ENCODE measurements around a stretch of chr2.

GRCh38 chr2:46188353-46188702 lies 108.9 kb upstream of the EPAS1 start:
- PRO-cap, 2 experiments, result no peak in any of the 2 experiments

GRCh38 chr2:46273208-46273520 lies 24.0 kb upstream of the EPAS1 start:
- PRO-cap, 2 experiments, result no peak in any of the 2 experiments

DNA sequence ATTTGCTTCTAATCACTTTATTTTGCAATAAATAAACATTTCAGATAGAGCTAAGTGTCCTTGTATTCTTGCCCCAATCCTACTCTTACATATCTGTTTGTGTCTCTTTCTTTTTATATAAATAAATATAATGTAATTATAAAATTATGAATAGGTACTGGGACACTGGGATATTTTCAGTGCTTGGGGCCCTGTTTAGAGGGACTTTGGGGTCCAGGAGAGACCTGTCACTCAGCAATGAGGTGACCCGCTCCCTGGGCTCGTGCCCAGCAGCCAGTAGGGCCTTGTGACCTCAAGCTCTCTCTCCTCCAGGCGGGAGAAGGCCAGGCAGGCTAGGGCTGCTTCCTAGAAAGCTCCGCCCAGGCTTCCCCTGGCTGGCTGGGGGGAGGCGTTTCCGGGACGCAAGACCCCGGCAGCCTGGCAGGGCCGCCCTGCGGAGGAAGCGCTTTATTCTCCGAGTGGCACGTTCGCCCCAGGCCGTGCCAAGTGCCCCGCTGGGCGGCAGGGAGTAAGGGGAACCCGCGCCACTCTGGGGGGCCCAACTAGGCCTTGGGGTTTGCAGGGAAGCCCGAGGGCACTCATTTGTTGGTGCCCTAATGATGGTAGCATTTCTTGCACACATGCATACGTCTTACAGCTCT lies 21.3 kb upstream of the EPAS1 start:
- PRO-cap, 2 experiments, result no peak in any of the 2 experiments

- PRO-cap, 2 experiments, result no peak in any of the 2 experiments
Observed at GRCh38 chr2:46319068-46319406, 21.8 kb downstream of the EPAS1 start.

DNA sequence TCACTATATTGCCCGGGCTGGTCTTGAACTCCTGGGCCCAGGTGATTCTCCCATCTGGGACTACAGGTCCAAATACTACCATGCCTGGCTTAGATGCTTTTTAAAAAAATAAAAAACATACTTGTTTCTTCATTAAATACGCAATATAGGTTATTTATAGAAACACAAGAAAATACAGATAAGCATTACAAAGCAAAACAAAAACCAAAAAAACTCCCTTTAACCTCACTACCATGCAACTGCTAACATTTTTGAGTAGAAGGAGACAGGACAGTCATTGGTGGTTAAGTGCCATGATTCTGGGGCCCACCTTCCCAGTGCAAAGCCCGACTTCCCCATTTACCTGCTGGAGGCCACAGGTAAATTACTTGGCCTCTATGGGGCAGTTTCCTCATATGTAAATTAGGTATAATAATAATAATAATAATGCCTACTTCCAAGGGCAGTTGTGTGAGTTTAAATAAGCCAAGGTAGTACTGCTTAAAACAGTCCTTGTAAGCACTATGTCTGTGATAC lies 48.0 kb downstream of the EPAS1 start:
- PRO-cap, 2 experiments, result no peak in any of the 2 experiments

GRCh38 chr2:46366586-46366943 lies 69.4 kb downstream of the EPAS1 start:
- PRO-cap, 2 experiments, result no peak in any of the 2 experiments

DNA sequence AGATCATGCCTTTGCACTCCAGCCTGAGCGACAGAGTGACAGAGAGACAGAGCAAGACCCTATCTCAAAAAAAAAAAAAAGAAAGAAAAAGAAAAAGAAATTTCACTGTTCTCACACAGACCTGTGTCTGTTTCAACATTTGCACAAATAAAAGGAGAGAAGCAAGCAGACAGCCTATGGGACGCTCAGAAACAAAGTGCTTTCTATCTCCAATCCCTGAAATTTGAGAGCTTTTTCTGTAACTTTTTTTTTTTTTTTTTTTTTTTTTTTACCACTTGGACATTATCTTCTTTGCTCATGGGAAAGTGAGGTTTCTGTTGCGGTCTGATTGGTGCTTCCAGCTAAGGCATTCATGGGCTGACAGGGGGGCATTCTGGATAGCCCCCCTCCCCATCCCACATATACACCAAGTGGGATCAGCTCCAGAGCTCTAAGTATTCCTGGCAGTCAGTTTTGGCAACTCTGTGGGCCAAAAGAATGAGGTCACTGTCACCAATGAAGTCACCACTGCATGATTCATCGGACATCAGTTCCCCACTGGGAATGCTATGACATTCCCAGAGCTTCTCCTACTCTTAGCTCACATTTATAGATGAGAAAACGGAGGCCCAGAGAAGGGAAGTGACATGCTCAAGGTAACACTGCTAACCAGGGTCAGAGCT lies 1.8 kb upstream of the RHOQ start:
- PRO-cap, 2 experiments, result no peak in any of the 2 experiments

- PRO-cap, 2 experiments, result no peak in any of the 2 experiments
Observed at GRCh38 chr2:46559684-46560320, 17.4 kb upstream of the ATP6V1E2 start.

GRCh38 chr2:46563063-46563788 lies 20.8 kb upstream of the ATP6V1E2 start:
- PRO-cap, 2 experiments, result no peak in any of the 2 experiments

DNA sequence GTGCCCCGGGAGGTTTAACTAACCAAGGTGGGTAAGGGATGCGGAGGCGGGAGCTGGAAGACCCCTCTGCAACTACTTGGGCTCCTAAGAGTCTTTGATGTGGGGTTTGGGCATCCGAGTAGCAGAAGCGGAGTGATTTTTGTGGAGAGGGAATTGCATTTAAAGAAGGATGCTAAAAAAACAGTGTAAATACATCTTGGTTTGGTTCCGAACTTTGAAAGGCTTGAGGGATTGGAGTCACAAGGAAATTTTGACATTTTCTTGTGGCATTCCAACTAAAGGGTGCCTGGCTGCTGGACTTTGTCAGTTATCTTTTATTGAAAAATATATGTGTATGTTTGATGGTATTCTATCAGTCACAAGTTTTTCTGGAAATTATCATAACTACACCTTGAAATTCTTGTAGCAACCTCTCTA lies 902 bp downstream of the SOCS5 start:
- PRO-cap, 2 experiments, result no peak in any of the 2 experiments

- PRO-cap, 2 experiments, result no peak in any of the 2 experiments
Observed at GRCh38 chr2:46707042-46707735, 8.1 kb downstream of the SOCS5 start.

DNA sequence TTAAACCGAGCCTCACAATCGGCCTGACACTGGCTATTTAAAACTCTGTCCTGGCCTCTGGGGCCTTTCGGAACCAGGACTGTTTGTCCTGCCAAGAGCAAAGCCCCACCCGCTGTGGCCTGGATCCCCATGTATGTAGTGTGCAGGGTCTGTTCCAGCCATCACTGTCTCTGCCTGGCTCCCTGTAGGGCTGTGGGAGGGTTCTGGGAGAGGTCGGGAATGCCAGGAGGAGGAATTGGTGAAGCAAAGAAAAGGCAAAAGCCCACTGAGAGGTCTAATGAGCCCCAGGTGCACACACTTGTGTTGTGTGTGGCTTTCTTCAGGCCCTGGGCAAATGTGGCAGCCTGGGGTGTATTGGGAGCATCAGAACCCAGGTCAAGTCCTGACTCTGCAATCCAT lies 97.3 kb downstream of the MCFD2 start:
- PRO-cap, 2 experiments, result no peak in any of the 2 experiments

- PRO-cap, 2 experiments, result no peak in any of the 2 experiments
Observed at GRCh38 chr2:46917208-46917946, 1.8 kb upstream of the MCFD2 start.

- PRO-cap, 2 experiments, result no peak in any of the 2 experiments
Observed at GRCh38 chr2:46939368-46940067, 1.5 kb upstream of the TTC7A start.

DNA sequence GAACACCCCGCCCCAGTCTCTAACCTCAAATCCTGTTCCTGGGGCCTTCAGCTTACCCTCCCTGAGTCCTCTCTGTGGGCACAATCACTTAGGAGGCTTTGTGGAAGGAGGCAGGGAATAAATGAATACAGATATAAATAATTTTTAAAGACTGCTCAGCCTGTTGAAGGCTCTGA lies 1.2 kb downstream of the TTC7A start:
- PRO-cap, 2 experiments, result peak in 2 of 2 experiments; most common plus-strand start position 81 of the sequence (in 2)

DNA sequence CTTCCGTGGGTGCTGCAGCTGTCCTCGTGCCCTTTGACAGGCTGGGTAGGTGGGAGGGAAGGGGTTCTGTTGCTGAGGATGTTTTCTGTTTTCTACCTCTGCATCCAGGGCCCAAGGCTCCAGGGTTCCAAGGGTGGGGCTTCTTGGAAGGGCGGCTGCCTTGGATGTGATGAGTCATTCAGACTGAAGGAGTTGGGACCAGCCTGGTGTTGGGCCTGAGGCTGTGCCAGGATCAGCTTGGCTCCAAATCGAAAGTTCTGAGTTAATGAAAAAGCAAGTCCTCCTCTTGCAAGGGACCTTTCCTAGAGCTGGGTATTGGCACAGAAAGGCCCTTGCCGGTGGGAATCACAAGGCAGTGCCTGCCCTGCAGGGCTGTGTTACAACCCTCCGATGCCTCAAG lies 26.9 kb downstream of the TTC7A start:
- PRO-cap, 2 experiments, result no peak in any of the 2 experiments

- PRO-cap, 2 experiments, result no peak in any of the 2 experiments
Observed at GRCh38 chr2:46994920-46995644, 54.1 kb downstream of the TTC7A start.

- PRO-cap, 2 experiments, result no peak in any of the 2 experiments
Observed at GRCh38 chr2:47033314-47033945, 92.4 kb downstream of the TTC7A start.

DNA sequence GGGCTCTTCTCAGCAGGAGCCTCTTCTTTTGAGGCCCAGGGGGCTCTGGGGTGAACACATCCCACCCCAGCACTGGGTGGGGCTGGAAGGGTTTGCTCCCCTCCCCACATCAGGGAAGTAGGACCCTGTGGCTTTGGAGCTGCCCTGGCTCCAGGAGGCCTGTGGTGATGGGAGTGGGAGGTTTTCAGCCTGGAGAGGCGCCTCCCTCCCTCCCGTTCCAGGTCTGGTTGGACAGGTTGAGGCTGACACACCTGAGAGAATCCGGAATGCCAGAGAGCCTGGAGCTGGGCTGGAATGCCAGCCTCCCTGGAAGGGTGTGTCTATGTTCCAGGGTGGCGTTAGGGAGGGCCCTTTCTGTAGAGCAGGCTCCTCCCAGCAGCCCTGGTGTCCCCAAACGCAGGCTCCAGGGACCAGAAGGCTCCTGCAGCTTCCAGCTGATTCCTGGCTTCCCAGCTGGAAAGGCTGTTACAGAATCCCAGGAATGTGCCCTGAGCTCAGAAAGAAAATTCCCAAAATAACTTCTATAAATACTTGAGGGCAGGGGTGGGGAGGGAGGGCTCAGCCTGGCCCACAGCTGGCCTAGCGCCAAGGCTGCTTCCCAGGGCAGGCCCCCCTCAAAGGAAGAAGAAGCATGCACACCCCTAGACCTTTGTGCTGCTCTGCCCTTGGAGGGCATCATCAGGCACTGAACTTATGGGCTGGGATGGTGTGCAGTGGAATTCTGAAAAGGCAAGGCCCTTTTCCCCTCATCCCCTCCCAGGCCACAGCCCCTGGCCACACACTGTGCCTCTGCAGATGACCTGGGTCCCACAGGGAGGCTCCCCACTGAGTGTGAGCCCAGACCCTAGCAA lies 85.4 kb downstream of the STPG4 start:
- PRO-cap, 2 experiments, result no peak in any of the 2 experiments

DNA sequence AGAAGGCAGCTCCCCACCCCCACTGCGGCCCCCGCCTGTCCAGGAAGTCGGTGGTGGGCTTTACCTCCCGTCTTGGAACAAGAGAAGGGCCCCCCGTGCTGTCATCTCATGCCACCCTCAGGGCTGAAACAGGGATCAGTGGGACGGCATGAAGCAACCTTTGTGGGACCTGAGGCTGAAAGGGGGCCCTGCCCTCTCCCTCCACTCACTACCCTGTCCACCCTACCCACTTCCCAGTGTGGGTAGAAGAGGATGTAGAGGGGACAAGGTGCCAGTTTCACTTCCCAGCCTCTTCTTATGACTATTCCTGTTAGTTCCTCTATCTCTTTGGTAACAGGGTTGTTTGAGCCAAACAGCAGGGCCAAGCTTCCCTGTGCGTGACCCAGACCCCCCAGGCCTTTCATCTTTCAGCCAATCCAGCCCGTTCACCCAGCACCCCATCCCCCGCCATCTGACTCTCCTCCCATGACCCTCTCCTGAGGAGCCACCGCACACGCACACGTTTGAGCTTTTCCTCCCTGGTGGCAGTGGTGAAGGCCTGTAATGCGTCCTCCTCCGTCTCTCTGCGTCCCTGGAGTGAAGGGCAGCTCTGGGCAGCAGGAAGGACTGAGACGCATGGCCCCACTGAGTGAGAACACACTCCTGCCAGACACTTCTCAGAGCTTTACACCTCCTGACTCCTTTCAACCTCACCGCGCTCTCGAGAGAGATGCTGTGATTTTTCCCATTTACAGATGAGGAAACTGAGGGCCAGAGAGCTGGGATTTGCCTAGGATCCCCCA lies 82.3 kb downstream of the STPG4 start:
- PRO-cap, 2 experiments, result no peak in any of the 2 experiments

Measured in helper T cell (primary cell).